Psoas muscle (tissue), 2 donors: ENCODE measurements around the genes RABIF, ADIPOR1 and ADORA1.

DNA sequence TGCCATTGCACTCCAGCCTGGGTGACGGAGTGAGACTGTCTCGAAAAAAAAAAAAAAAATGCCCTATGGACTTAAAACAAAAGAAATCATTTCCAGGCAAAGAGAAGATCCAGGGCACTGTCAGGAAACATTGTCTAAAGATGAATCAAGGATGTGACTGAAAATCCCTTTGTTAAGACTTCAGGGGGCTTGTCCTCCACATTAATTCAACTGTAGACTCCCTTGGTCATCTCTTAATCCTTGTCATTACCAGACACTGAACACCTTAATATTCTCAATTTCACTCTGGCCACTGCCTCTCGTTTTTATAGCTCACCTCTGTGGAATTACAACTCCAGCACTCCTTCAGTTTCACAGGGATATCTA is 20.8 kb downstream of the ELF3 start:
- PRO-cap, 2 experiments: no peak in any of the 2 experiments

GRCh38 chr1:202045549-202046146 is 35.3 kb downstream of the ELF3 start:
- PRO-cap, 2 experiments: no peak in any of the 2 experiments

DNA sequence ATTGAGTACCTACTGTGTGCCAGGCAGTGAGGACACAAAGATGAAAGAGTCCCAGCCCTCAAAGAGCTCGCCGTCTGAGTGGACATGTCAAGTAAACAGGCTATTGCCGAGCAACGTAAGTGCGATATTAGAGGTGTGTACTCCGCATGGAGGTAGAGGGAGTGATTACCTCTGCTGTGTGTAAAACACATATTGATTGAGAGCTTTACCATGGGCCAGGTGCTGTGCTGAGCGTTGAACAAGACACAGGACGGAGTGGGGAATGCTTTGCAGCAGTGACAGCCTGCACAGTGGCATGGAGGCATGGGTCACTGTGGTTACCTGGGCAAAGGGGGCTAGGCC is 49.5 kb upstream of the GPR37L1 start:
- PRO-cap, 2 experiments: no peak in any of the 2 experiments

DNA sequence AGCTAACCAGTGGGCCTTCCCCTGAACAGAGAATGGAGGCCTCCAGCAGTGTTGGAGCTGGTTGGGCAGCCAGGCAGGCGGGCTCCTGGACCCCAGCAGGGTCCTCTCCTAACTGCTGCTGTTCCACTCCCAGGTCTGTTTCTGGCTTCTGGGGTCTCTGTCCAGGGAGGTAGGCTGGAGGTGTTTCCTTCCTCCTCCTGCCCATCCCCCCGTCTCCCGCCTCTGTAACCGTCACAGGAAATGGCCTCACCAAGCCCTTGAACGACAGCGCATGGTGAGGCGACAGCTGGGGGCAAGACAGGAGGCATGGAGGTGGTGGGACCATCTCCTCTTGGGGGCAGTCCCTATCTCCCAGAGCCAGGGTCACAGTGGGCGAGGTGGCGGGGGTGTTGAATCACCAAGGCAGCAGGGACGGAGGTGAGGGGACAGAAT is 539 bp downstream of the PTPN7 start:
- PRO-cap, 2 experiments: no peak in any of the 2 experiments

- PRO-cap, 2 experiments: no peak in any of the 2 experiments
Observed at GRCh38 chr1:202462615-202463273, 114.2 kb downstream of the PPP1R12B start.

- PRO-cap, 2 experiments: no peak in any of the 2 experiments
Observed at GRCh38 chr1:202542400-202543189, 167.7 kb downstream of the SYT2 start.

DNA sequence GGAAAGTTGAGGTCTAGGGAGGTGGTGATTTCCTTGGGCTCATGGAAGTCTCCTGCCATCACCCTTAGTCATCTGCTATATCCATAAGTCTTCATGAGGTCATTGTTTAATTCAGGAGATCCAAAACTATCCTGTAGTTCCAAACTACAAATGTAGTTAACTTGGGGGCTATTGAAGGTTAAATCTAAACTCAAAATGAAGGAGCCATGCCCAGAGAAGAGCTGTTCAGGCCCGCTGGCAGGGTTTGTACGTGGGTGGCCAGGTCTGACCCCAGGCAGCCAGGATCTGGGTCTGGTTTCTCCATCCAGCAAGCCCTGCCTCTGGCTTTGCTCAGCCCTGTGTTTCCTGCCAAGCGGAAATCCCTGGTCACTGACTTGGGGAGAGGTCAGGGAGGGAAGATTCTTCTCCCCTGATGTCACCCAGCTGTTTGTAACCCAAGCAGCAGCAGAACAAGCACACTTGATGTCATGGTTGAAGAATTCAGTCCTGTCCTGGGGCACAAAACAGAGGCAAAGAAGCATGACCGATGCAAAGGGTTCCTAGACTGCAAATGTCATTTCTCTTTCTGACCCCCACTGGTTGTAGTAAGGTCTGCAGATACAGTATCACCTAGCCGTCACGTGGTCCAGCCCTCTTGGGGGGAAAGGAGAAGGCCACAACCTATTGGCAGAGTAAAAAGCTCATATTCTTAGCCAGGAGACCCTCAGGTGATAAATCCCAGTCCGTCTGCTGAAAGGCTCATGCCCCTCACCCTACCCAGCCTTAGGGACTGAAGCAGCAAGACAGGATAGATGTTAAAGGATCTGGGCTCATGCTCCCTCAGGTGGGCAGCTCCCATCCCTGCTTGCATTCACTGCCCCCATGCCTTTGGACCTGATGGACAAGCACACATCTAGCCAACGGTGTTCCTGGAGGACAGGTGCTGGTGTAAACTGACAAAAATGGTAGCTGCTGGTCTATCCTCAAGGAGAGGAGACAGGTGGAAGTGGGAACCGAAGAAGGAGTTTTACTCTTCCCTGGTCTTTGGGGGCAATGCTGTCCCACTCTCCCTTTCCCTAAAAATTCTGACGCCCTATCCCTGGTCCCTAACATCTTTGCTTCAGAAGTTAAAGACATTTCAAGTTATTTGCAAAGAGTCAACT is 120.9 kb downstream of the SYT2 start:
- PRO-cap, 2 experiments: no peak in any of the 2 experiments

DNA sequence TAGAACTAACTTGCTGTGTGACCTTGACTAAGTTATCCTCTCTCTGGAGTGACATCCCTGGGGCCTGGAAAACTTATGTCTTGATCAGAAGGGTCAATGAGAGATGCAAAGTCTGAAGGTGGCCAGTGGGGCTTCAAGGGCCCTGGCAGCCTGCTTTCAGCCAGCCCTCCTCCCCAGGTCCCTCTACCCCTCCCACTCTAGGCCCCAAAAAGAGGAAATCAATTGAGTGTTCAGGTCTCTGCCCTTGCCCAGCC is 56.5 kb downstream of the SYT2 start:
- PRO-cap, 2 experiments: no peak in any of the 2 experiments

DNA sequence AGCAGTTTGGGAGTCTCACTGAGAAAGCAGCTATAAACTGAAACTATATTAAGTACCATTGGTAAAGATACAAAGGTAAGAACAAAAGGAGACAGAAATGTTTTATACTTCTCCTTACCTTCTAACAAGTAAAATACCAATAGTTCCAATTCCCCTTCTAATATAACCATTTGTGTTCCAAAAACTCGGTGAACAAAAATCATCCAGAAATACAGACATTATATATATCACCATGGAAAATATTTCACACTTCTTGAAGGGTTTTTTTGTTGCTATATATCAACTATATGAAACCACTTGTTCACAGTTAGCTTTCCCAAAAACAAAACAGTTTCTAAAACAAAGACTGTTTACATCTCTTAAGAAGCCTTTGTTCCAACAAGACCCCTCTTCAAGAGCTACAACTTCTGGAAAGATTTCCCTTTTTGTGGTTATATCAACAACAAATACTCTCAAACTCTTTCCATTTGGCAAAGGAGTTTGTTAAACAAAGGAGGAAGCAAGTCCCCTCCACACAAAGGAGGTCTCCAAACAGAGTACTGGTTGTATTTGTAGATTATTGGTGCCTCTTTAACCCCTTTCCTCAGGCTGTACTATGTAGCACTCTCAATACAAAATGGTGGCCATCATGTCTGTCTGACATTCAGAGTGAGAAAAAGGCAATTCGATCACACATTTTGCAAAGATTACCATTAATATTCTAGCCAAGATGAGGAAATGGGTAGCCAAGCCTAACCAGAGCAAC is 2.6 kb downstream of the KDM5B start:
- PRO-cap, 2 experiments: no peak in any of the 2 experiments

- PRO-cap, 2 experiments: no peak in any of the 2 experiments
Observed at GRCh38 chr1:202811827-202812271, 3.6 kb upstream of the KDM5B start.

DNA sequence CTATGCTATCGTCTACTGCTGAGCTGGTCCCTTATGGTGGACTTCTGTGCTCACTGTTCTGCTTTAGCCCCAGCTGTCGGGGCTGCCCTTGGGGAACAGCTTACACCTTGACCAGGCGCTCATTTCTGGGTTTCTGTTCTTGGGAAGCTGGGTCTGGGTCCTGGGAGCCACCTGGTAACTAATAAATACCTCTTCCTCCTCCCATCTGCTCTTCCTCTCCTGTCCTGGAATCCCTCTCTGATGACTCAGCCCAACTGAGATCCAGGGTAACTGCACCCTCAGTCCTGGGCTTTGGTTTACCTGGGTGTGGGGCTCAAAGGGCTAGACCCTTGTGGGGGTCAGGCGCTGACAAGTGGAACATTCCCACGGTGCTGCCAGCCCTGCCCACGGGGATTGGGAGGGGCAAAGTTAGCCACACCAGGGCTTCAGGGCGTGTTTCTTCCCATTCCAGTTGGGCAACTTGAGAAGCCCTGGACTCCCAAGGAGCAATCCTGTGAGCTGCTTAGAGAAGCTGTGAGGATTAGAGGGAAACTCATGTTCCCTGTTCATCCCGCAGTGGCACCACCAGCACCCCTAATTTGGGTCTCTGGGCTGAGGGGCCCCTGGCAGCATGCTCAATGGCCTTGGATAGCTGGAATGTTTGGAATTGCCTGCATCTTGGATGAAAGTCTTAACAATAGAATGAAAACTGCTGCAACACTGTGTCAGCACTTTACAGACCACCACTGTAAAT is 4.2 kb upstream of the KDM5B start:
- PRO-cap, 2 experiments: no peak in any of the 2 experiments

DNA sequence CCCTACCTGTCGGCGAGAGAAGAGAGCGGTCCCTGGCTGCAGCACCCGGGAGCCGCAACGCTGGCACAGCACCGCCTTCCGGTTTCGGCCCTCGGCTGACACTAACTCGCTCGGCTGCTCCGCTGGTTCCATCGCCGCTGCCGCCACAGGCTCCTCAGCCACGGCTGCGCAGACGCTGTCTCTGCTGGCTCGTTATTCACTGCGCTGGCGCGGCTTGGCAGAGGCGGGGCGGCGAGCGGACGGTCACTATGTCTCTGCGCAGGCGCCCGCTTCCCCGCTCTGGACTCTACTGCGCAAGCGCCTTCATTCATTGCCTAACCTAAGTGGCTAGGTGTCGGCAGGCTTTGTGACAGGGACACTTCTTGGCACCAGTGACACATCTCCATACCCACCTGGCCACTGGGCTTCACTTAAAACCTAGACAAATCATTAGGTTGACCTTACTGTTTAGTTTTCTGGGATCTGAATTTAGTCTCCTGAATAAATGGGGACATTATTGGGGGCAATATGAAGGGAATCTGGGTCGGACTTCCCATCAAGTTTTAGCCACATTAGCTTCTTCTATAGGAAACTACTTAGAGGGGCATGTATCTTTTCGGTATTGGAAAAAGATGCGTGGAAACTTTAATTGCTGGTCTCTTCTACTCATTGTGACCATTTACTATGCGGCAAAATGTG is at the start of gene RABIF:
Gene RABIF, minus strand, starts transcription at position 183 of the 678 bp plus-strand sequence.
- PRO-cap, 2 experiments: peak in 2 of 2 experiments; most common plus-strand start position 310 of the sequence (in 1); most common minus-strand start position 166 of the sequence (in 2)

DNA sequence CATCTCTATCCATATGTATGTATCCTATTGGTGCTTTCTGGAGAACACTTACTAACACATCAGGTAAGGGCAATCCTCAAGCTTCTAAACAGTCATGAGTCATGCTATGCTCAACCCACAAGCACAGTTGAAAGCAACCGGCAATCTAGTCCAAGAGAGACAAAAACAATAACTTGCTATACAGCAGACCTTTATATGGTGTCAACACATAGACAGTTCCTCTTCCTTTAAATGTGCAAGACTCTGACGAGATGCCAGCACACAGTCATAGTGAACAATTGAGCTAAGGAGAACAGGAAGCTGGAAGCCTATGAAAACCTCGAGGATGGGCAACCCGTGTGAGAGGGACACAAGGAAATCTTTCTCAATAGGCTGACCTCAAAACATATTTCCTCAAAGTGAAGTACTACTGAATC is 5.3 kb downstream of the ADIPOR1 start:
- PRO-cap, 2 experiments: no peak in any of the 2 experiments

DNA sequence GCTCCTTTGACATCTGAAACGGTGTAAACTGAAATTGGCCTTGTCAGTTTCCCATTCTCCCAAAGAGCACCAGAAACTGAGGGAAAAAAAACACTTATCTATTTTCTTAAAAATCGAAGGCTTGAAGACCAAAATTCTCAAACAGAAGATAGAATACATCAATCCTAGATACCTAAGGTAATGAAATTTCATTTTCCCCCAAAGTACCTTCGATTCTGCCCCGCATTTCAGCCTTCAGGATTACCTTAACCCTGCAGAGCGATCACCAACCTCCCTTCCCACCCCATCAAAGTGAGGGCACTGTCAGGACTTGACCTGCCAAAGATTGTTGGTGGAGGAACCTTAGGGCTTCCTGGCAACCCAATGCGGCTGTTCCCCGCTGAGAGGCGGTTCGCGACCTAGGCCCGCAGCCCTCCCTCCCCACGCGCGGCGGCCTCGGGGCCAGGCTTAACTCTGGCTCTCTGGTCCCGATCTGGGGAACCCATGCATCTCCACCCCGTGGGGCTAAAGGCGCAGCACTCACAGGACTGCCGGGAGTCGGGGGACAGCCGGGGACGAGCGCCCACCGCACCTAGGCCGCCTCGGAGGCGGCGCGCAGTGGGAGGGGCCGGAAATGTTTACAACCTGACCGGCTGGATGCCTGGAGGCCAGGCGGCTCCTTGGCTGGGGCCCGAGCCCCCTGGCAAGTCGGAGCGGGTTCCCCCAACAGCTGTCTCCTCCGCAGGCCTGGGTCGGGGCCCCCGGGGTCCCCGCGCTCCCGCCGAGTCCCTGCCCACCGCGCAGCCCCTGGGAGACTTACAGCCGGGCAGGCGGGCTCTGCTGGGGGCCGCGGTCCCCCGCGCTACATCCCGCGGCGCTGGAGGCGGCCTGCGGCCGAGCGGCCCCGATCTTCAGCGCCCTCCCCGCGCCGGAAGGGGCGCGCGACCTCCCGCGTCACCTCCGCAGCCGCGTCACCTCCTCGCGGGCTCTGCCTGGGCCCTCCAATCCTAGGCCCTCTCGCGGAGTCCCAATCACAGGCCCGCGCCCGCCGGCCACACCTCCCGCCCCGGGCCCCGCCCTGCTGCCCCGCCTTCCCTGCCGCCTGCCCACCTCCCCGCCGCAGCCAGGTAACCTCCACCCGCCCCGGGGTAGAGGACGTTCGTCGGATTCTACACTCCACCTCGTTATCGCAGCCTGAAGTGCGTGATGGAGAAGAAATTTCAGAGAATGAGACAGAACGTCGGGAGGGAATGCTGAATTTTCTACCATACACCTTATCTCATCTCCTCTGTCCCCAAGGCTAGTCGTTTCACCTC is at the start of gene ADIPOR1:
Gene ADIPOR1, minus strand, starts transcription at position 927 of the 1,295 bp plus-strand sequence.
- PRO-cap, 2 experiments: peak in 2 of 2 experiments; most common plus-strand start position 1,109 of the sequence (in 2); most common minus-strand start position 927 of the sequence (in 2)

- PRO-cap, 2 experiments: peak in 1 of 2 experiments; most common minus-strand start chr1:202959521 (in 1)
Observed at GRCh38 chr1:202959010-202960314, 1.4 kb upstream of the ADIPOR1 start.

GRCh38 chr1:202967966-202968365 is 909 bp upstream of the CYB5R1 start:
- PRO-cap, 2 experiments: no peak in any of the 2 experiments

DNA sequence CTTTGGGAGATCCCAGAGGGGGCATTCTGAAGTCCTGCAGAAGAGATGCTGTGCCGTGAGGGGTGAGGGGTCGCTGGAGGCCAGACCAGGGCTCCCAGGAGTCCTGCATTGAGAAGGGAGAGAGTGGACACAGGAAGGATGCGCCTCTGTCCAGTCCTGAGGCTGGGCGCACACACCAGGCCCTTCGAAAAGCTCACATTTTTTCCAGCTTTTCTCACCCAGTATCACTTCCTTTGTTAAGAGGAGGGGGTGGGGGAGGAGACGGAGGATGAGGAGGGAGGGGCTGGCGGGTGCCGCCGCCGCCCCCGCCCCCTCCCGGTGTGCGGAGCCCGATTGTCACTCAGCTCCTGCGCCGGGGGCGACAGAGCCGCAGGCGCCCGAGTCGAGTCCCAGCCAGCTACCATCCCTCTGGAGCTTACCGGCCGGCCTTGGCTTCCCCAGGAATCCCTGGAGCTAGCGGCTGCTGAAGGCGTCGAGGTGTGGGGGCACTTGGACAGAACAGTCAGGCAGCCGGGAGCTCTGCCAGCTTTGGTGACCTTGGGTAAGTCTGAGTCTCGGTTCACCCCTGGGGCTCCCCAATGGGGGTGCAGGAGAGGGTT is at the start of gene ADORA1:
Gene ADORA1, plus strand, starts transcription at position 339 of the 599 bp plus-strand sequence.
- PRO-cap, 2 experiments: no peak in any of the 2 experiments

GRCh38 chr1:203184723-203185586 is 1.5 kb downstream of the CHI3L1 start:
- PRO-cap, 2 experiments: no peak in any of the 2 experiments

GRCh38 chr1:203280712-203281464 is 24.4 kb upstream of the BTG2 start:
- PRO-cap, 2 experiments: no peak in any of the 2 experiments

- PRO-cap, 2 experiments: no peak in any of the 2 experiments
Observed at GRCh38 chr1:203291047-203292025, 14.0 kb upstream of the BTG2 start.